HL-60 (cell line): ENCODE results near the gene SCNM1.

- RRBS, result no CpG with 5 or more reads among the region's 3 CpGs
Observed at GRCh38 chr1:150153965-150154439, 4.3 kb downstream of the PLEKHO1 start.

- RRBS, result no CpG with 5 or more reads among the region's 5 CpGs
Observed at GRCh38 chr1:150162526-150162810, 12.8 kb downstream of the PLEKHO1 start.

- RRBS, result no CpG with 5 or more reads among the region's 11 CpGs
Observed at GRCh38 chr1:150182188-150182763, 32.6 kb downstream of the PLEKHO1 start.

GRCh38 chr1:150228847-150229279 lies 7.0 kb downstream of the ANP32E start:
- RRBS, result no CpG with 5 or more reads among the region's 3 CpGs

- RRBS, result no CpG with 5 or more reads among the region's 5 CpGs
Observed at GRCh38 chr1:150231690-150231923, 4.3 kb downstream of the ANP32E start.

DNA sequence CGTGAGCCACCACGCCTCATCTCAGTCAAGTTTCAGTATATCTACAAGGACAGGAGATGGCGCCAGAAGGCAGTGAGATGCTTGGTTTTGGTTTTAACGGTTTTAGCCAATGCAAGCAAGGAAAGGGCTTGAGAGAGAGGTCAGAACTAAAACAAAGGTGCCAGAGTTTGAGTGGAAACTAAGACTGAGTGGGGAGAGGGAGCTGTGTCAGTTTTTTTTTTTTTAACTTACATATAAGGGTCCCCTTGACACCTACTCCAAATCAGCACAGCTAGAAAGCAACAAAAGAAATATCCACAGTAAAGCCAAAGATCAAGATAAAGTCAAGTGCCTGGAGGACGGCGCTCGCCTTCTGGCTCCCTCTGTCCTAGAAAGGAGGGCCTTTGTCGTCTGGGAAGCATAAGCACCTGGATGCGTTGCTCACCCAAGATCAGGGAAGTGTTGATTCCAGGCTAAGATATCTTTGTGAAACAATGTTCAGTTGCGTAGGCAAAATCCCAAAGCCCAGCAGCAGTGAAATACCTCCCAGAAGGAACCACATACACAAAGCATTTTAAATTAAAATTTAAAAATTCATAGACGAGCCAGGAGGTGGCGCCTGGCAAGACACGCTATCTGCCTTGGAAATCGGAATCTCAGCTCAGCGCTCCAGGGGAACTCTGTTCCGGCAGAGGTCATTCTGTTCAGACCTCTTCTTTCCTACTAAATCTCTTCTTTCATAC lies 1.9 kb upstream of the CA14 start:
- RRBS, result no CpG with 5 or more reads among the region's 16 CpGs

DNA sequence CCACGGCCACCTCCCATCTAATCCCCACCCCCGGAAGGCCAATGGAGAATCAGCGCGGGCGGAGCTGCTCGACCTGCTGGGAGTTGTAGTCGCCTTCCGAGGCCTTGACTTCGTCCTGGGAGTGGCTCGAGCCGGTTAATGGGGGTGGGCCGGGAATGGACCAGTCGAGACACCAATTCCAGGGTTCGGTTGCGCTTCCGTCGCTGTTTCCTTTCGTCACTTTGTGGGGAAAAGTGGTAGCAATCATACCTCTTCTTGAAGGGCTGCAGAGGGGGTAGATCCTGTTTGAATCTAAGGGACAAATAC lies 176 bp upstream of the APH1A start:
- RRBS, result 1% methylated on average over 8 of the region's 18 CpGs

- RRBS, result 30% methylated on average over 4 of the region's 15 CpGs
Observed at GRCh38 chr1:150550584-150551489, 1.6 kb downstream of the ADAMTSL4 start.

DNA sequence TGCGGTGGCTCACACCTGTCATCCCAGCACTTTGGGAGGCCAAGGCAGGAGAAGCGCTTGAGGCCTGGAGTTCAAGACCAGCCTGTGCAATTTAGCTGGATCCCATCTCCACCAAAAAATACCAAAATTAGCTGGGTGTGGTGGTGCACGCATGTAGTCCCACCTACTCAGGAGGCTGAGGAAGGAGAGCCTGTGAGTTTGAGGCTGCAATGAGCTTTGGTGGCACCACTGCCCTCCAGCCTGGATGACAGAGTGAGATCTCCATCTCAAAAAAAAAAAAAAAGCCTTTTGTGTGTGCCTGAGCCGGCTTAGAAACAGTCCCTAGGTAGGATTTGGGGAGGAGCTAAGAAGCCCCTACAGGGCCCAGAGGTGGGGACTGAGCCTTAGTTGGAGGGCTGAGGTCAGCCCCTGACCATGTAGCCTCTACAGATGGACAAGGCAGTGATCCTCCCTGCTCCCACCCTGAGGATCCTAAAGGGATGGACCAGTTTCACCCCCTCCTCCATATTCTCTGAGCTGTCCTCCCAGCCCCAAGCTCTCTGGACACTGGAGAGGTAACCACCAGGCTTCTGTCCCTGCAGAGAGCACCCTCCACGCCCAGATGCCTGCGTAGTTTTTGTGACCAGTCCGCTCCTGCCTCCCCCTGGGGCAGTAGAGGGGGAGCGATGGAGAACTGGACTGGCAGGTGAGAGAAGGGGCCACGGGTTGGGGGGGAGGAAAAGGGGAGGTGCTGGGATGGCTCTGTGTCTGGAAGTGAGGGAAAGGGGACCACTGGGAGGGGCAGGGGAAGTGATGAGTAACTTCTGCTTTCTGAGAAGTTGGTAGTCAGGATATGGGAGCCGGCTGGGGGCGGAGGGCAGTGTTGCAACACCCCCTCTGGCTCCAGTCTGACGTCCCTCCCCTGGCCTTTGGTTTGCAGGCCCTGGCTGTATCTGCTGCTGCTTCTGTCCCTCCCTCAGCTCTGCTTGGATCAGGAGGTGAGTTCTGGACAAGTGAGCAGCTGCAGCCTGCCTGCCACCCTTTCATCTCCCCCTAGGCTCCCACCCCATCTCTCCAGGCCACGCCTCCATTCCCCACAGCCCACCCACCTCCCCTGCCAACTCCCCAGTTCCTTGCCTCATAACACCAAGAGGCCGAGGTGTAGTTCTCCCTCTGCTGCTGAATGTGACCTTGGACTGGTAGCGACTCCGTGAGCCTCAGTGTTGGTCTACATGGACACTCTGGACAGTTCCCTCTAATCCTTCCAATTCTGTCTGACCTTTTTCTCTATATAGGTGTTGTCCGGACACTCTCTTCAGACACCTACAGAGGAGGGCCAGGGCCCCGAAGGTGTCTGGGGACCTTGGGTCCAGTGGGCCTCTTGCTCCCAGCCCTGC lies 2.9 kb downstream of the ADAMTSL4 start:
- RRBS, result 92% methylated on average over 1 of the region's 18 CpGs

GRCh38 chr1:150562464-150563227 lies 13.4 kb downstream of the ADAMTSL4 start:
- RRBS, result no CpG with 5 or more reads among the region's 4 CpGs

- RRBS, result no CpG with 5 or more reads among the region's 6 CpGs
Observed at GRCh38 chr1:150574247-150574869, 5.1 kb downstream of the MCL1 start.

- RRBS, result no CpG with 5 or more reads among the region's 11 CpGs
Observed at GRCh38 chr1:150613084-150614040, 16.1 kb downstream of the ENSA start.

DNA sequence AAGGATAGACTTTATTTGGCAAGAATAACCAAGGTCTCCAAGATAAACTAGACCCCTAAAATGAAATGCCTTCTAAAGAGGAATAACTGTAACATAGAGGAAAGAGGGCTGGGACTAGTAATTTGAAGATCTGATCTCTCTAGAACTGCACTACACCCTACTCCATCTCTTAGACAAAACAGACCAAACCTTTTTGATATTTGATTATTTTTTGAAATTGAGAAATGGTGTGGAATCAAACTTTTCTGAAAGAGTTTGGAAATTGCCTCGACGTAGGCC lies 900 bp downstream of the ARNT start:
- RRBS, result no CpG with 5 or more reads among the region's 2 CpGs

- RRBS, result no CpG with 5 or more reads among the region's 7 CpGs
Observed at GRCh38 chr1:151024484-151025208, 11.7 kb upstream of the BNIPL start.

GRCh38 chr1:151037078-151037696 lies 801 bp downstream of the BNIPL start:
- RRBS, result no CpG with 5 or more reads among the region's 7 CpGs

DNA sequence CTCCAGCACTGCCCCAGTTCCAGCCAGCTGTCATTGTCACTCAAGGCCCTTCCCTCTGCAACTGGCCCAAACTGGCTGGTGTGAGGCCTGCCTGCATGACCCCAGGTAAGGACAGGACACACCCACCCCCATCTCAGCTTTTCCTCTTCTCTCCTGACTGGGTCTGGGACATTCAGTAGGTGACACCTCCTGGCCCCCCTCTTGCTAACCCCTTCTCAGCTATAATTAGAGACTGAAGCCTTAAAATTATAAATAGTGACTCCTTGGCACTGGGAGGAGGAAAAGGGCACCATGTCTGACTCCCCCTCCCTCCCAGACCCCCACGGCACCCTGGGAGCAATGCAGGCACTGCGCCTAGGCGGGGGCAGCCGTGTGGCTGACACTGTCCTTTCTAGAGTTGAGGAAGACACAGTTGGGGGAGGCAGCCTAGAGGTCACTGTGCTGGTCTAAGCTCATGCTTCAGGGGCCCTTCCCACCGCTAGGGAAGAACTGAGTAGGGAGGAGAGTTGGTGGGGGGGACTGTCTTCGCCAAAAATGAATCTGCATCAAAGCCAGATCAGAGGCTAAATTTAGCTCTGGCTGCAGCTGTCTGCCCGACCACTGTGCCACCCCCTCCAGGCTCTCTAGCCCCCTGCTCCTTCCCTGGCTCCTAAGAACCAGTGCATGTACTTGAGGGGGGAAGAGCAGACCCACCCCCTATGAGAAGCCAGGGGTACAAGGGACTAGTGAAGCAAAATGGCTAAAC lies 3.5 kb downstream of the SEMA6C start:
- RRBS, result no CpG with 5 or more reads among the region's 7 CpGs

- RRBS, result 3% methylated on average over 6 of the region's 34 CpGs
Observed at GRCh38 chr1:151165769-151166361, at the start of gene SCNM1. SCNM1 (plus strand) TSS chr1:151166144.

DNA sequence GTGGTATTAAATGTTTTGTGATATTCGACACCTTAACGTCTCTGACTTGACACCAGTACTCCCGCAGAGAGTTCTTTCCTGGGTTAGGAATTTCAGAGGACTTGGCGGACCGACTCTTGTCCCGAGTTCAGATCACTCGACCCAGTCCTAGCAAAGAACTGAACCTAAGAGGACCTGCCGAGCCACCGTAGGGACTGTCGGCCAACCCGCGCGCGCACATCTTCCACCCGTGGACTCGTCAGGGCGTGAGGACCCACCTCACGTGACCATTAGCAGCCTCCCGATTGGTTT lies 213 bp upstream of the PIP5K1A start:
- RRBS, result no CpG with 5 or more reads among the region's 19 CpGs

GRCh38 chr1:151265796-151266262 lies 11.3 kb downstream of the PSMD4 start:
- RRBS, result no CpG with 5 or more reads among the region's 11 CpGs

DNA sequence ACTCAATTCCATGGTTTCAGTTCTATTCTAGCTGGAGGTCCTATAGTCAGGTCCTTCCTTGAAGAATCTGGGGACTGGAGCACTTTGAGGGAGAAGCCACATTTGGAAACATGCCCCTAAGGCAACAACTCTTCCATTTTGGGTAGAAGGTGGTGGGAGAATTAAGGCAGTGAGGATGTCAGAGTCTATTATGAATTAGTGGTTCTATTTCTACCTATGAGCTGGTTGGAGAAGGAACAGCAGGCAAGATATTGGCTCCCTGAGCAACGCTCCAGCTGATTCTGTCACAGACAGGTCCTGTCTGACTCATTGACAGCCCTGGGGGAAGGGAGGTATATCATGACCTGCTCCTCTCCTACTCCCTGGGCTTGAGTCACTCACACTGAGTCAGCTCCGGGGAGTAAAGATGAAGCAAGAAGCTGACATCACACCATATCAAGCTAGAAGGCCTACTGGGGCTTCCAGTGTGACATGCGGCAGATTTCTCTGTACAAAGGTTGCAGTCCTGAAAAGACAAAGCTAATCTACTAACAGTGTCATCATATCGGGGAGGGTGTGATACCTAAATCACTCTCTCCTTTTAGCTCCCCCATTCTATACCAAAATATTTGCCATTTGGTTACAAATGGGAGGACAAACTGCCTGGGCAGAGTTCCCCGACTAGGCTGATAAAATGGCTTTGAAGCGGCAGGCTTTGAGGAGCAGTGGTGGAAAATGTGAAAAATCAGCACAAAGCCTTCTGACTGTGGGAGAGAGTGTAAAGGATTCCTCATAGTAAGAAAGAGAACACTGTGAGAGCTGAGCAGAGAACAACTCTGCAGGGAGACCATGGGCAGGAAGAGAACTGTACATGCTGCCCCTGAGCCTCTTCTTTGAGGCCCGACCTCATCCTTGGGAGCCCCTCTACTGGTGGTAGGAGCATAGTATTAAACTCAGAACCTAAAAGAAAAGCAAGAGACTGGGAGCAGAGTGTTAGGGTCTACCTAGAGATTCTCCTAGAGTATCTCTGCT lies 15.5 kb downstream of the PI4KB start:
- RRBS, result no CpG with 5 or more reads among the region's 7 CpGs